Measurements from ENCODE around the gene PRKCE.

DNA sequence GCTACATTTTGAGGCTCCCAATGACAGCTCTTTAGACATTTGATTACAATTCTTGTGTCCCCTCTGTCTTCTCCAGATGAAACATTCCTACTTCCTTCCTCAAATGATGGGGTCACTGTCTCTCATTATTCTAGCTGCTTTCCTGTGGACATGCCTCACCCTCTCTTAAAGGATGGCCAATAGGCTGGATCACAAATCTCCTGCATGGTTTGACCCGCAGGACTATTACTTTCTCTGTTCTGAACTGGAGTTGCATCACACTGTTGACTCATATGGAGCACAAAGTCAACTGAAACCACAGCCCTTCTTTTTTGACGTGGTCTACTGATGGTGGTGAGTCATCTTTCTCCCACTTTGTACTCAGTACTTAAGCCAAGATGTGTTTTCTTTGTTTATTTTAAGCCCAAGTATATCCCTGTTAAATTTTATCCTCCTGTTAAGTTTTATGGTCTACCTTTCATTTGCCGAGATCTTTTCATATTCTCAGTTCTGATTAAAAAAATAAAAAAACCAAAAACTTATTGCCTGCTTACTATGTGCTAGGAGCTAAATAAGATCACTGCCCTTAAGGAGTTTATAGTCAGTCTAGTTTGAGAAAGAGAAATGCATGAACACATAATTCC lies 67.4 kb upstream of the ZFP36L2 start:
- RRBS = no CpG with 5 or more reads among the region's 3 CpGs

- RRBS = no CpG with 5 or more reads among the region's 9 CpGs
These were observed 87.0 kb upstream of the ZFP36L2 start for GRCh38 chr2:43313308-43313868.

GRCh38 chr2:43536993-43537588 lies 58.7 kb downstream of the THADA start:
- RRBS = no CpG with 5 or more reads among the region's 3 CpGs

GRCh38 chr2:43596256-43596861 lies 521 bp upstream of the THADA start:
- RRBS = no CpG with 5 or more reads among the region's 21 CpGs

DNA sequence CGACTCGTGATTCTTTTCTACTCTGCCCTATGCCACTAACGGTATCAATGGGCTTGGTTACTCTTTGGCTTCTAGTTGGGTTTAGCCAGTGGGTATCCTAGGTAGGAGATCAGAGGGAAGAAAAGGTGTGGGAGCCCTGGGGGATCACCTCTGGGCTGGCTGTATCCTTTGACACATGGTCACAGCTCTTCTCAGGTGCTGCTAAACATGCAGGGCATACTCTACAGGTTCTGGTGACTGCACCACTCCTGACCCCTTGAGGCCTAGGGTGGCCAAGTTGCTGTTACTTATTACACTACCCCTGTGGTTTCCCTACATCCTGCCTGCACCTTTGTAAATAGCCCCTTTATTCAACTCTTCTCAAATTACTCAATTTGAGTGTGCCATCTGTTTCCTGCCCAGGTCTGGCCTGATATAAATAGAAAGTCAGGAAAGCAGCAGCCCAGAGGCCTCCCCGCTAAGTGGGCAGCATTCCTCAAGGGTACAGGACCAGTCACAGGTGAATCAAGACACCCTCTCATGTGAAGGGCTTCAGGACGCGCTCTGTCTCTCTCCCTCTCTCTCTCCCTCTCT lies 78.2 kb upstream of the PPM1B start:
- RRBS = no CpG with 5 or more reads among the region's 6 CpGs

- RRBS = no CpG with 5 or more reads among the region's 3 CpGs
These were observed 12.5 kb downstream of the PPM1B start for GRCh38 chr2:44181052-44181678.

GRCh38 chr2:44203372-44204091 lies 34.9 kb downstream of the PPM1B start:
- RRBS = no CpG with 5 or more reads among the region's 3 CpGs

DNA sequence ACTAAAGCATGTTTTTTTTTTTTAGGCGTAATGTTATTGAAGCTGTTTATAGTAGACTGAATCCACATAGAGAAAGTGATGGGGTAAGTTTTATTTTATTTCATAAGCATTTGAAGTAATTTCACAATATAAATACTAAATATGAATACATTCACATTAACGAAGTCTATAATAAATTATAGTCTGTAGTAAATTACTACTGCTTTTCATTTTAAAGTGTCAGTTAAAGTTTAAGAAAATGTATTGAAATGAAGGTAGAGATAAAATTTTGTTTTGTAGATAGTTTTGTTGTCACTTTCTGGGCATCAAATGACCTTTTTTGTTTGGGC lies 49.7 kb downstream of the PPM1B start:
- RRBS = no CpG with 5 or more reads among the region's 2 CpGs

DNA sequence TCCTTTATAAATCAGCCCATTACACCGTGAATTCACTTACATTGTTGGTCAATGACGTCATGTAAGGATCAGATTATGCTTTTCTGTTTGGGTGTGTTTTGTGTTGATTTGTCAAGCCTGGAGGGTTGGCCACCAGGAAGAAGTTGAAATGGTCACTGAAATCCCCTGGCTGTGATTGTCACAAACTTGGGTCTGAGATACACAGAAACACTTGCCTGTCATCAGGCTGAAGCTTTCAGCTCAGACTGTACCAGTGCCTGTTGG lies 7.0 kb upstream of the SLC3A1 start:
- RRBS = no CpG with 5 or more reads among the region's 2 CpGs

- RRBS = no CpG with 5 or more reads among the region's 4 CpGs
These were observed 16.3 kb downstream of the SLC3A1 start for GRCh38 chr2:44291625-44292011.

DNA sequence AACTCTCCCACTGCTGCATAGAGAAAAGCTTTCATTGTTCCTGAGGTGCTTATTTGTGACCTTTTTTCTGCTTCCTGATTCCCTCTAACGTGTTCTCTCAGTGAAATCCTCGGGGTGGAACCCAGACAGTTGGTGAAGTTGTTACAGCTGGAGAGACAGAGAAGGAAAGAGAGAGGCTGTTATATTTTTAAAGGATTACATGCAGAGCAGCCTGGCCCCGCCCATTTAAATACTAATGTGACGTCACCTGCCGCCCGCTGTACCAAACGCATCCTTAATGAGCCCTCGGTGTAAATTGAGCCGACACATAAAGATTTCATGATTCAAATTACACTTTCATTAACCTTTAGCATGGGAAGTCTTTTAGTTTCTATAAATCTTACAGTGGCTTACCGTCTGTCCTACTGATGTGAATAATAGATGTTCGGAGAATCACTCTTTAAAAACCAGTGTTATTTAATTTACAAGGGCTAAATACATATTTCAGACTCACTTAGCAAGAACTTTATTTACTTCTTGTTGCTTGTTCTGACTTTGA lies 164.0 kb upstream of the SIX3 start:
- RRBS = no CpG with 5 or more reads among the region's 11 CpGs

DNA sequence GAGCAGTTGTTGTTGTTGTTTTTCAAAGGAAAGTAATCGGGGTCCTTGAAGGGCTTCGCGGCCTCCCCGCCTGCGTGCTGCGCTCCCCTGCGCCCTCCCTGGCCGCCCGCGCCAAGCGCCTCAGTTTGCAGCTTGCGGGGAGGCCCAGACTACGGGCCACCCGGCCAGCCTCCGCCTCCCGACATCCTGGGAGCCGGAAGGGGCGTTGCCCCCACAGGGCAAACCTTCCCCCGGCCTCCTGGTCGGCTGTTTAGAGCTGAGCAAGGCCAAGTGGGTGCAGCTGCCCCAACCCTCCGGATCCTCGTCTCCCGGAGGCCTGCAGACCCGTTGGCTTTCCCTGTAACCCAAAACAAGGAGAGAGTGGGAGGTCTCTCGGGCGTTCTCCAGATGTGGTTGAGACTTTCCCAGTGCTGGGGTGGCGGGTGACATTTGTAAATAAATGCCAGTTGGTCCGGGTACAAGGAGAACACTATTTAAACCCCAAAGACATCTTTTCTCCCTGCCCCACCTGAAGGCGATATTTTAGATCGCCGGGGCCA lies 3.7 kb upstream of the SIX3 start:
- RRBS = 27% methylated on average over 9 of the region's 31 CpGs

DNA sequence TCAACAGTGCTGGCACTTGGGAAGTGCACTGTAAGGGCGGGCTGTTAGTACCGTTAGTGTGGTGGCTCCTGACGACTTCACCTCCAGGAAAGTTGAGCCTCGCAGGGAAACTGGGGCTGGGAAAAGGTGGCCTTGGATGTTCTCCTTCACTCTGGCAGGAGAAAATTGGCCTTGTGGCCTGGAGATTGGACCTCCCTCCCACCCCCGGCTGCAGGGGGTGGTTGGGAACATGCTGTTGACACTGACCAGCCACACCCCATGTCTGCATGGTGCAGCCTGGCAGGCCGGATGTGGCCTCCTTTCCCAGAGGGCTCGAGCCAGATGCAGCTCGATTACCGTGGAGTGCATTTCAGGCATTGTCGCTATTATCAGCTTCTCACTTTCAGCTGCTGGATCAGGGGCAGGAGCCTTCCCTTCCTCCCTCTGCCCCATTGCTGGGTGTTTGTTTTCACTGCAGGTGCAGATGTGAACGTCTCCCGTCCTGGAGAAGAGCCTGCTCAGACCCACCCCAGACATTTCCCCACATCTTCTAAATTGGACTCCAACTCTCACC lies 210.9 kb upstream of the SIX2 start:
- RRBS = 22% methylated on average over 2 of the region's 12 CpGs

DNA sequence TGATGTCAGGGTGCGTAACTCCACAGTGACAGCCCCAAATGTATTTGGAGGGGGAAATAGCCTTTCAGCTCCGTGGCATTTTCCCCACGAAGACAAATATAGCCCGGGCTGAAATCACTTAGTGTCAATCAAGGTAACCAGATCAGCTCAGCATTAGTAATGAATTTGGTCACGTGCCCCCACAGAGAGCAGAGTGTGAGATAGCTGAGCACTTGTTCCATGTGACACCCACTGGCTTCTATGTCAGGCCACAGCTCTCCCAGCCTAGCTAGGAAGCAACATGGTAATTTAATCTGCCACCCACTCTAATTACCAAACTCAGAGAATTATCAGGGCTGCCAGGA lies 233.2 kb upstream of the SIX2 start:
- RRBS = no CpG with 5 or more reads among the region's 5 CpGs

DNA sequence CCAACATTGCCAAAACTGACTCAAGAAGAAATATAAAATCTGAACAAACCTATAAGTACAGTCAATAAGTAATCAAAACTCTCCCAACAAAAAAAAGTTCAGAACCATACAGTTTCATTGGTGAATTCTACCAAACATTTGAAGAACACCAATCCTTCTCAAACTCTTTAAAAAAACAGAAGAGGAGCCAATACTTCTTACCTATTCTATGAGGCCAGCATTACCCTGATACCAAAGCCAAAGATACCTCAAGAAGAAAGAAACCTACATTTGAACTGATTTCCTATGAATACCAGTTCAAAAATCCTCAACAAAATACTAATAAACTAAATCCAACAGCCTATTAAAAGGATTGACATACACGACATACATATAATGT lies 187.6 kb downstream of the SRBD1 start:
- RRBS = no CpG with 5 or more reads among the region's 1 CpG

DNA sequence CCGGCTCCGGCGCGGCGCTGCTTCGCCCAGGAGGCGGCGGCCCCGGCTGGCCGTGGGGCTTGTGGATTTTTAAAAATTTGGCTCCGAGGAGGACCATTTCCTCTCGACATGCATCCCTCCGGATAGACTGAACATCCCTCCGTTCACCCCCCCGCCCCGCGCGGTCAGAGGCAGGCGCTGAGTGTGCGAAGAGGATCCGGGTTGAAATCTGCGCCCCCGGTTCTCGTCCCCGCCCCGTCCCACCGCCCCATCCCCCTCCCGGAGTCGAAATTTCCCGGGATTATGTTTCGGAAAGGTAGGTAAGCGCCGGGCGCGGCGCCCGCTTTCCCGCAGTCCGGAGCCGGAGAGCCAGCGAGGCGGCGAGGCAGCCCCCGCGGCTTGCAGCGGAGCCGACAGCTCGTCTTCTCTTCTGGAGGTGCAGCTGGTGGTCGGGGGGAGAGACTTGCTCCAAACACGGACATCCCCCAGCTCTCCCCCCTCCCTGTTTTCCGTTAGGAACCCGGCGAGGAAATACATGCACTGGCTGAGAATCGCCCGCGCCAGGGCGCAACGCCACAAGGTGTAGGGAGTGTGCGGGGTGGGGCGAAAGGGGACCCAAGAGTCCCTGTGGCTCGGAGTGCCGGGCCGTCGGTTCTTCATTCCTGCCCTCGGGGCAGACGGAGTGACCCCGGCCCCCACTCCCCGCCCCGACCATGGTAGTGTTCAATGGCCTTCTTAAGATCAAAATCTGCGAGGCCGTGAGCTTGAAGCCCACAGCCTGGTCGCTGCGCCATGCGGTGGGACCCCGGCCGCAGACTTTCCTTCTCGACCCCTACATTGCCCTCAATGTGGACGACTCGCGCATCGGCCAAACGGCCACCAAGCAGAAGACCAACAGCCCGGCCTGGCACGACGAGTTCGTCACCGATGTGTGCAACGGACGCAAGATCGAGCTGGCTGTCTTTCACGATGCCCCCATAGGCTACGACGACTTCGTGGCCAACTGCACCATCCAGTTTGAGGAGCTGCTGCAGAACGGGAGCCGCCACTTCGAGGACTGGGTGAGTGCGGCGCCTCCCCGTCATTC lies at the start of gene PRKCE:
Gene PRKCE (plus strand): TSS at position 267 of the 1,066 bp plus-strand sequence.
- RRBS = 5% methylated on average over 42 of the region's 100 CpGs

- RRBS = no CpG with 5 or more reads among the region's 15 CpGs
These were observed 161.7 kb downstream of the PRKCE start for GRCh38 chr2:45812863-45813971.

DNA sequence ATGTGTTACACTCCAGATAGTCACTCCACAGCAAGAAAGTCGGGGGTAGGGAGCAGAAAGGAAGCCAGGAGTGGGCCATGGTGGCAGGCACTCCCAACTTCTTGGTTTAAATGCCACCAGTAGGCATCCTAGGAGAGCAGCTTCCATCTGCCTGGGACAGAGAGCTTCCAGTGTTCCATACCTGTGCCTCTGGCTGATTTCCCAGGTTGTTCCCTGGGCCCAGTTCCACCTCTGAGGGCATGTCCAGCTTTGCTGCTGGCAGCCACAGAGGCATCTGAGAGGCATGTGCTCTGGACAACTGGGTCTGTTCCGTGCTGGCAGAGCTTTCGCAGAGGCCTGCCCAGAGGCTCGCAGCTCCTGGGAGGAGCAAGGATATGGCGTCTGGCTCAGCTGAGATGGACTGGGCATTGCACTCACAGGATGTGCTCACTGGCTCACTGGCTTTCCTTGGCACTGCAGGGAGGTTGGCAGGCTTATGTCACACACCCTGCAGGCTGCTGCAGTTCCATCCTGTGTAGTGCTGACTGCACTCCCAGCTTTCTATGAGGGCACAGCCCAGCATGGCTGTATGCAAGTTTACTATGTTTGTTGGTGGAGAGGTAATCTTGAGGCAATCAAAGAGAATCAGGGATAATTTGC lies 172.2 kb downstream of the PRKCE start:
- RRBS = no CpG with 5 or more reads among the region's 5 CpGs

- RRBS = no CpG with 5 or more reads among the region's 4 CpGs
These were observed 182.3 kb downstream of the PRKCE start for GRCh38 chr2:45833651-45834345.

Measured in GM06990 (cell line).